AG10803 (cell line): Measurements from ENCODE around the gene ZNF37A.

GRCh38 chr10:34427085-34427539 lies 388.0 kb downstream of the PARD3 start:
- RRBS: no CpG with 5 or more reads among the region's 11 CpGs

- RRBS: no CpG with 5 or more reads among the region's 10 CpGs
Measured at GRCh38 chr10:34642362-34643150, 172.5 kb downstream of the PARD3 start.

DNA sequence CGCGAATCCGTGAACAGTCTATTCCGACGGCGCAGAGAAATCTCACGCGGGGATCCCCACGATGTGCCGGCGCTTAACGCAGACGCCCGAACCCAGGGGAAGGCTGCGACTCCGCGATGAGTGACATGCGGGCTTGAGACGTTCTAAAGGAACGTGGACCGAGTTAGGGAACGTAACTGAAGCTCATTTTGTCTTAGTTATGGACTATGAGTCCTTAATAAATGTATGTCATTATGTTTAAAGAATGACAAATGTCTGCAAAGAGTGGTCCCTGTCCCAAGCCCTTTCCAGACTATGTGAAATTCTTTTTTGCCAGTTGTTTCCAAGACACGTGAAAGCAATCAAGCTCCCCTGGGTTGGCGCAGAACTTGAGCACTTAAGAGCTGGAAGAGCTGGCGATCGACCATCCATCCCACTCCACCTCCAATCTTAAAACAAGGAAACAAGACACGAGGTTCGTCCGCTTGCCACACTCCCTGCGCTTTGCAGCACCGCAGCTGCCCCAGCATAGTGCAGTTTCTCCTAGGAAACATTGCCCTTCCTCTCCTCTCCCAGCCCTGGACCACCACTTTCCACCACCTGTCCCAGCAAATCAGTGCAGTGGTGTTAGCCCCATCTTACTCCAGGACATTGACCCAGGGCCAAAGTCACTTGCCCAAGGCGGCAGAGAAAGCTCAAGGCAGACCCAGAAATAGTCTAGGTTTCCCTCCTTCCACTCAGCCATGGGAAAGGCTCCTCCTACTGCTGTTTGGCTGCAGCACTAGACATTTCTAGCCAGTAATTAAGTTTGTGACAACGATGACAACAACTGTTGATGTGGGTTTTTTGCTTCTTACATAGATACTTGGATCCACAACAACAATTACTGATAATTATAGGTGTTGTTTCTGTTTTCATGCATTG lies 1.3 kb upstream of the PARD3 start:
- RRBS: no CpG with 5 or more reads among the region's 33 CpGs

GRCh38 chr10:35127363-35128018 lies 845 bp downstream of the CREM start:
- RRBS: 2% methylated on average over 17 of the region's 51 CpGs

GRCh38 chr10:35225263-35225588 lies 98.6 kb downstream of the CREM start:
- RRBS: no CpG with 5 or more reads among the region's 4 CpGs

- RRBS: no CpG with 5 or more reads among the region's 2 CpGs
Measured at GRCh38 chr10:35315871-35316622, 20.3 kb upstream of the CCNY start.

DNA sequence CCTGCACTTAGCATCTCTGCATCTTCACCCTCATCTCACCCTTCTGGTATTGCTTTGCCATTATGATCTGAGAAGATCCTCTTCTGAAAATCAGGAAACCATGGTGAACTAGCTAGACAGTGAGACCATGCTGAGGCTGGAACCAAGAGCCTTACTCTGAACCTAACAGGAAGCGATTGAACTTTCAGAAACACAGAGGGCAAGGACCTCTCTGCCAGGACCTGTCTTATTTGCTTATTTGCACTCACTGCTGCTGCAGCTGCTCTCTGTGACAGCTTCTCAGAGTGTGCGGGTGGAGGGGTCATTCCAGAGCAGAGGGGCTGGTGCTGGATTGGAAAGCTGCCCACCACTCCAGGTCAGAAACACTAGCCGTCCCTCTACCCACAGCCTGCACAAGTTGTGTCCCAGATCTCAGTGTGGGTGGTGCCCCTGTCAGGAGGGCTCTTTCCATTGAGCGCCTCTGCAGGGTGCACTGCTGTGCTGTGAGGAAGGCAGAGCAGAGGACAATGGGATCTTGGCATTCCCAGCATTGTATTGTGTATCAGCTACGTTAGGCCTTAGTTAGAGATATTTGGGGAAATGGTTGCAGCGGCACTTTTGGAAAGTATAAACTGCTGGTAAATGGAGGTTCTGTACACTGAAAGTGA lies 126.2 kb downstream of the CCNY start:
- RRBS: no CpG with 5 or more reads among the region's 6 CpGs

GRCh38 chr10:35469973-35470434 lies 133.7 kb downstream of the CCNY start:
- RRBS: no CpG with 5 or more reads among the region's 5 CpGs

DNA sequence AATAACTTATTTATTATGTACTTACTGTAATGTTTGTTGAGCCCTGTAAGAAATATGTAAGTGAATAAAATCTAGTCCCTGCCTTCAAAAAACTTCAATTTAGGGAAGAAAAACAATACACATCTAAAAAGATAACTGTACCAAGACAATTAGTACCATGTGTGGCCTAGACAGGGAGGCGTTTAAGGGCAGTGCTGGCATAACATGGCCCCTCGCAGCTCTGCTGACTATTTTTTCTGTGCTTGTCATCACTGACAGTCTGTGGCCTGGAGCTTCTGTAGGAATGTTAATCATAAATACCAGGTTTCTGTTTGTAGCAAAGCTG lies 277.0 kb downstream of the ANKRD30A start:
- RRBS: no CpG with 5 or more reads among the region's 2 CpGs

DNA sequence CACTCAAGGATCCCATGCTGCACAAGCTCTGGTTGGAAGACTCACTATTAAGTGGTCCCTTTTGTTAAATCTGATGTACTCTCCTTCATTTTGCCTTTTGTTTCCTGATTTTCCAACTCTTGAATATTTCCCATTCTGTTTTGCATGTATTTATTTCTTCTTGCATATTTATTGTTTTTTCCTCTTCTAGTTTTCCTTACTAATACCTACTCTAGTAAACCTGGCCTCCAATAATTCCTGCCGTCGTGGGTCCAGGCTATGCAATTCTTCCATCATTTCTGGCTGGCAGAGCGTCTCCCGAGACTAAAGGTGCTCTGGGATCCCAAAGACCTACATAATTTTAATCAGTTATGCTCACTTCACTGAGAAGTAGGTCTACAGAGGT lies 36.7 kb downstream of the ZNF248 start:
- RRBS: no CpG with 5 or more reads among the region's 4 CpGs

- RRBS: no CpG with 5 or more reads among the region's 17 CpGs
Measured at GRCh38 chr10:37995201-37995781, 15.2 kb upstream of the ZNF33A start.

GRCh38 chr10:38016743-38017159 lies 6.3 kb downstream of the ZNF33A start:
- RRBS: no CpG with 5 or more reads among the region's 1 CpG

- RRBS: no CpG with 5 or more reads among the region's 71 CpGs
Measured at GRCh38 chr10:38094121-38095203, at the start of gene ZNF37A. TSS of gene ZNF37A (plus strand) at chr10:38094337.

DNA sequence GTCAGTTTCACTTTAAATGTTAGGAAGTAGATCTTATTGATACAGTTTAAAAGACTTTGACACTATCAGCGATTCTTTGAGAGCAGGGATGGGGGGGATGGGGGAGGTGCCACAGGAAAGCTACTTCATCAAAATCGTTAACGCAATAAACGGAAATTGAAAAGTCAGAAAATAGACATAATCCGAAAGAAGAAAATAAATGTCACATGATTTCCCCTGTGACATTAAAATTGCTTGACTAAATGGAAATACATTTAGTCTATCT lies 441 bp upstream of the ZNF33B start:
- RRBS: no CpG with 5 or more reads among the region's 5 CpGs

GRCh38 chr10:42783161-42783722 lies 647 bp downstream of the BMS1 start:
- RRBS: no CpG with 5 or more reads among the region's 13 CpGs

- RRBS: no CpG with 5 or more reads among the region's 8 CpGs
Measured at GRCh38 chr10:42792586-42793206, 10.1 kb downstream of the BMS1 start.

GRCh38 chr10:43053837-43054154 lies 23.1 kb upstream of the RET start:
- RRBS: no CpG with 5 or more reads among the region's 6 CpGs

DNA sequence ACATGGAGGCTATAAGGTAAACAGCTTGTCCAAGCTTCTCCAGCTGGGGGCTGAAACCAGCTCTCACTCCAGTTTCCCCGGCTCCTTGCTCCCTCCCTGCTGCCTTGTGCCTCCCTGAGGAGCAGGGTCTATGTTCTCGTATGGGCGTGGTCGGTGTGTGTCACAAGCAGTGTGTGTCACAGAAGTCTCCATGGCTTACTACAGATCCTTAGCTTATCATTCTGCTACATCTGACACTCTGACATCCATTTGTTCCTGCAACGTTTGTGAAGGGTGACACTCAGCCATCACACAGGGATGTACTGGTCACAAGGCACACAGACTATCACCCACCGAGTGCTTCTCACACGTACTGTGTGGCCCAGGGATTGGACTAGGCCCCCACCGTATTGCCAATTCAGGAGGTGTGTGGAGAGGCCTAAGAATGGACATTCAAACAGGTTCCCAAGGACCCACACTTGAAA lies 54.7 kb downstream of the CSGALNACT2 start:
- RRBS: no CpG with 5 or more reads among the region's 8 CpGs

DNA sequence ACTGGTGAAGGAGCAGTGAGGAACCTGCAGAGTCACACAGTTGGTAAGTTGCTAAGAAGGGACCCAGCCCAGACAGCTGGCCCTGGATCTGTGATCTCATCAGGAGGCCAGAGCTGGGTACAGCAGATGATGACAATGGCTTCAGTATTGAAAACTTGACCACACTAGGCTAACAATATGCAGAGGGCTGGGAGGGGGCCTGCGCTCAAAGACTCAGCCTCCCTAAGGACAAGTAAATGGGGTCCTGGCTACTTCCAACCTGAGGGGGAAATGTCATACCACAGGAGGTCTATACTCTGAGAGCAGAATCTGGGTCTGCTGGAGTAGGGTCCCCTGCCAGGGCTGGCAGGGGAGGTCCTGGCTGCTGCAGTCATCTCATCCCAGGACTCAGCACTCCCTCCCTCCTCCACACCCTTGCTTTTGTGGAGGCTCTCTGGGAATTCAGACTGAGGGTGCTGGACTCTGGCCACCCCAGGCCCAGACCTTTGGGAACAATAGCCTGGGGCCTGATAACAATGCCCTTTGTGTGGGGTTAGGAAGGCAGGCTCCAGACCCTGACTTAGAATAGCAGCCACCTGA lies 1.4 kb downstream of the FXYD4 start:
- RRBS: no CpG with 5 or more reads among the region's 1 CpG

DNA sequence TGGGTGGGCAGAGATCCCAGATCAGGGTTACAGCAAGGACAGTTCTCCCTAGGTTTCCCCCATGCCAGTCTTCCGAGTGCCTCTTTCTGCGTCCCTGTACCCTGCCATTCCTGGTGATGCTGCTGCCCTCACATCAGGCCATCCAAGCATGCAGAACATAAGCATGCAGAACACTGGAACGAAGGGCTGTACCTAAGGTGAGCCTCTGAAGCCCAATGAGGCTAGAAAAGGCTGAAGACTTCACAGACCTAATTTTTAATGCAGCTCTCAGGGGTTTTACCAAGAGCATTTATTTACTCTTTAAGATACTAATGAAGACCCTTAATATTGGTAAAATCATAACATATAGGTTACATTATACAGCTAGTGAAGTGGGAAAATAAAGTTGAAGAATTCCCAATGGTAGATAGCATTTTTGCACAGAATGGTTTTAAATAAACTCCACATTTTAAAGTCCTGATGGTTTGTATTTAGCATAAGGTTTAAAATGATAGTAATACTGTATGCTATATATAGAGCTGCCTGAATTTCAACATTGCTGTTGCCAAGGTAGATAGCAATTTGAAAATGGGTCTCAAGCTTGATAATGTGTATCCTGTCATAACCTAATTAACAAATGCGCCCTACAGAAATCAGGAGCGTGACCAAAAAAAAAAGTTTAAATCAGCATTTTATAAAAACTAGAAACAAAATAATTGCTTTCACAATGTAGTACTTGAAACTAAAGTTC lies 13.7 kb downstream of the FXYD4 start:
- RRBS: no CpG with 5 or more reads among the region's 5 CpGs